Heart right ventricle (tissue), 2 donors: ENCODE measurements around a stretch of chr1.

- PRO-cap, 2 experiments = no peak in any of the 2 experiments
Observed at GRCh38 chr1:9448266-9448899, 90.9 kb upstream of the SLC25A33 start.

DNA sequence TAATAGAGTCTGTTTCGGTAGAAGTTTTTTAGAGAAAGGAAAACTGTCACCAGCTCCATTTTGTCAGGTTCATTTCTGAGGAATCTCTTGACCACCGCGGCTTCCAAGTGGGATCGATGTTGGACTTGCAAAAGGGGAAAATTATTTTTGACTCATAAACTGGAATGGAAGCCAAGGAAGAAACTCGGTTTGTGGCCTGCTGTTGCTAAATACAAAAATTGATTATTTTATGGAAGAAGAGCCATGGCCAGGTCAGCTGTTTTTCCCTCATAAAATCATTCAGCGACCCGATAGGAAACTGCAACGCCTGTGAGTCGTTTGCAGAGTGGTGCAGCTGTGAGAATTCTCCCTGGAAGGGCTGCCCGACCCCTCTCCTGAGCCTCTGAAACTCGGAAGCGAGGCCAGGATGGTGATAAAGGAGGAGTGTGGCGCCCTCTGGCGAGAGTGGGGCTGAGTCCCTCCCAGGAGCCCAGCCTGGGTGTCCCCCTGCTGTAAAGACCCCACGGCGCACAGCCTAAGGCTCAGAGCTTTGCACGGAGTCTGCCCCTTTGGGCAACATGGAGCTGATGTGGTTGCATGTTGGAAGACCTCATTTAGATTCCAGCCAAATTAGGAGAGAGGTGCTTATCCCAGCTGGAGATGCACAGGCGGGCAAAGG, 83.6 kb upstream of the SLC25A33 start:
- PRO-cap, 2 experiments = no peak in any of the 2 experiments

DNA sequence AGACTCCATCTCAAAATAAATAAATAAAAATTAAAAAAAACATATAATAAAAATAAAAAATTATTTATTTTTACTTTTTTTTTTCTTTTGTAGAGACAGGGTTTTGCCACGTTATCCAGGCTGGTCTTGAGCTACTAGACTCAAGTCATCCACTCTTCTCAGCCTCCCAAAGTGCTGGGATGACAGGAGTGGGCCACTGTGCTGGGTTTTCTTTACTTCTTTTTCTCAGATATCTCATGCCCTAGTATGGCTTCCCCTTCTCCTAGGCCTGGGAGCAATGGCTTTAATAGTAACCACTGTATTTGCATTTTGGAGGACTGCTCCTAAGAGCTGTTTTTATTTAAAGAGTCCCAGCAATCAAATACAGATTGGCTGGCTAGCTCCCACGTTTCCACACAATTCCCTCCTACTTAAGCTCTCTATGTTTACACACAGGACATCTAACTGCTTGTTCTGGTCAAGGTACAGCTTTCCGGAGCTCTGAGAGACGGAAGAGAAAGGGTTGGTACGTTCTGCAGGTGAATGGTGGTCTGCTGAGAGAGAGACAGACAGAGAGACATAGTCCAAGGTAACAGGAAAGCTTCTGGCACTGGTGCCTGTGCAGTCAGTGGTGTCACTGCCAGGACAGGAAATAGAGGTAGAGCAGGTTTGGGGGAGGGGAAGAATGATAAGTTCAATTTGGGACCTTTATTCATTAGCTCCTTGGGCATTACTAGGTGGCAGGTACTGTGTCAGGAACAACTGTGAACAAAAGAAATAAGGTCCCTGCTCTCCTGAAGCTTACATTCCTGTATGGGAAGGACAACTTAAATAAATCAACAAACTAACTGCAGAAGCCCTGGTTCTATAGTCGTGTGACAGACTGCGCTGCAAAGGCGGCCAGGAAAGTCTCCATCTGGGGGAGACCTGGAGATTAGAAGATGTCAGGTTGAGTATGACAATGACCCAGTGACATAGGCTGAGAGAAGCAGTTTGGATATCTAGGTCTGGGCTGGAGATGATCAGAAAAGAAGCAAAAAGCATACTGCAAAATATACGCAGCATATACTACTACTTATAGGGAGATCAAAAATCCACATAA, 1.3 kb upstream of the SLC25A33 start:
- PRO-cap, 2 experiments = no peak in any of the 2 experiments

- PRO-cap, 2 experiments = no peak in any of the 2 experiments
Observed at GRCh38 chr1:9551143-9551765, 12.0 kb downstream of the SLC25A33 start.

GRCh38 chr1:9557666-9558499, 18.6 kb downstream of the SLC25A33 start:
- PRO-cap, 2 experiments = no peak in any of the 2 experiments

DNA sequence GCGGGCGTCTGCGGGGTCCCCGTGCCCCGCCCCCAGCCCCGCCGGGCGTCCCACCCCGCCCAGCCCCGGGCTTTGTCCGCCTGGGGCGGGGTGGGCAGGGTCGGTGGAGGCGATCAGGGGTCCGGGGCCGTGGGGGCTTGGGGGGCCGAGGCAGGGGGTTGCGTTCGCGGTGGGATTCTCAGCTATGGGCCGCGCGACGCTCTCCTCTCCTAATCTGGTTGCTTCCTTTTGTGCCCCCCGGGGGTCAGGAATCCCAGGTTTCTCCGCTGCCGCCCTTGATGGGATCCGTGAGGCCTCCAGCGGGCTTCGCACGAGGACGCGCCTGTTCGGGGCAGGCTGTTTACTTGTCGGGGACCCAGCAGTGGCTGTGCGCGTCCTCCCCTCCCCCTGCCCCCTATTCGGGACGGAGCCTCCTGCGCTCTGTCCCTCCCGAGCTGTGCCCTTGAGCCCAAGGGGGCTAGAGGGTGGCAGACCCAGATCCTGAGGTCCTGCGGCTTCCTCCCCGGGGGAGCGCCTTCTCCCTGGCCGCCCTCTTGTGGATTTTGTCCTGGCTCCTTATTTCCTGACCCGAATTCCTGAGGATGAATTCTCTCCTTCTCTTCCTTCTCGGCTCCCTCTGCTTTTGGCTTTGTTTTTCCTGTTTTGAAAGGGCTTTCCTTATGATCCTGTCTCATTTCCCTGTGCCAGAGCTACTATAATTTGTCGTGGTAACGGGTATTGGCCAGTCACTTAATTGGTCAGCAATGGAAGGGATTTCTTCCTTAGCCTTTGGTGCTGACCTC, 38.4 kb downstream of the PIK3CD start:
- PRO-cap, 2 experiments = no peak in any of the 2 experiments

DNA sequence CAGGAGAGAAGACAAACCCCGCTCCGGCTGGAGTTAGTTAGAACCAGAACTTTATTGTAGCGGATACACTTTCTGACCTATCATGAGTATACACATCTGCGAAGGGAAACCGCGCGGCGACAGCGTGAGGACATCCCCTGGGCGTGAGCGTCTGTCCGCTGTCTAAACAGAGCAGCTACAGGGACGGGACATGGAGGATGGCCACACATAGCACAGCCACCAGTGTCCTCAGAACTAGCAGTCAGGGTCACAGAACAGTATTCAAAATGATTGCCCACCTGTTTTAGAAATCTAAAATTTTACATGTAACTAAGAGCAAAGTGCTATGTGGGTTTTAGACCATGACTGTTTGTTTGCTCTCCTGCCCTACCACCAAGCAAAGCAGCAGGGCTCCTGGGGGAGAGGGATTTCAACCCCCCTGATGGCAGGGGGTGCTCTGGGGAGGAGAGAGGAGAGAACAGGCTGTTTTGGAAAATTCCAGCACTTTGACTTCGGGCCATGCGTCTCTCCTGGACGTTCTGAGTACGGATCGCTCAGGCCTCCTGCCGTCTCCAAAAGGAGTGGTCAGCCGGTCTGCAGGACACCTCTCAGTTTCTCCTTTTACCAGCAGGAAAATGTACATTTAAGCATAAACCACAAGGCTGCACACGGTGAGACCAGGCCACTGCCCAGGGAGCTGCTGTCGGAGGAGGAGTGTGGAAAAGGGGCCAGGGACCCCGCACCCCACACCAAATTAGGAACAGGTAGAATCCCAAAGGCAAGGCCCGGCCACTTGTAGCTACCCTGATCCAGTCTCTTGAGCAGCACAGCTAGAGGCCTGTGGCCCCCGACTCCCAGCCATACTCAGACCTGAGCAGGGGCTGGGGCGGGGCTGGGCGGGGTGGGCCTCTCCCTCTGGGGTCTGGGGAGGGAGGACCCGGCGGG, 77.7 kb downstream of the PIK3CD start:
- PRO-cap, 2 experiments = no peak in any of the 2 experiments

DNA sequence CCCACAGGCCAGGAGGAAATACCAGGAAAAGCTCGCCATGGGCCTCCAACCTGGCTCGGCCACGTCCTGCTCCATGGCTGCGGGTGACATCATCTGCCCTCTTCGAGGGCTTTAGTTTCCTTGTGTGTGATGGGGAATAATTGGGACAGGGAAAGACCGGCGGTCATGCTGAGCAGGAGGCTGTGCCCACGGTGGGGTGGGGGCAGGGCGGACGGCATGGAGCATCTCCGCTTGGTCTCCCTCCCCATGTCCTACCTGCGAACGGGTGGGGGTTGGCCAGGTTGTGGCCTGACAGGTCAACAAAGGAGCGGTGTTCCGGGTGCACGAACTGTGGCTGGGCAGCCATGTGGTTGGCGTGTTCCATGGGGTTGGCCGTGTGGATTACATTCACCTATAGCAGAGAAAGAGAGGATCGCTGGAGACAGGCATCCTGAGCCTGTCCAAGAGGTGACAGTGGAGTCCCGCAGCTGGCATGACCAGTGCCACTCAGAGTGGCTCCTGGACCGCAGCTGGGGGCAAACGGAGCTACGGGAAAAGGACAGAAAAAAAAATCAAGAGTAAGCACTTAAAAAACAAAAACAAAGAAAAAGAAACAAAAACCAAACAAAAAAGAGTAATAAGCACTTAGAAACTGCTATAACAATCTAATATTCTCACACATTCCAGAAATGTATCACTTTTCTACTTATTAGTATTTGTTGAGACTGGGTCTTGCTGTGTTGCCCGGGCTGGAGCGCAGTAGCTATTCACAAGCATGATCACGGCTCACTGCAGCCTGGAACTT, 80.2 kb downstream of the PIK3CD start:
- PRO-cap, 2 experiments = no peak in any of the 2 experiments

DNA sequence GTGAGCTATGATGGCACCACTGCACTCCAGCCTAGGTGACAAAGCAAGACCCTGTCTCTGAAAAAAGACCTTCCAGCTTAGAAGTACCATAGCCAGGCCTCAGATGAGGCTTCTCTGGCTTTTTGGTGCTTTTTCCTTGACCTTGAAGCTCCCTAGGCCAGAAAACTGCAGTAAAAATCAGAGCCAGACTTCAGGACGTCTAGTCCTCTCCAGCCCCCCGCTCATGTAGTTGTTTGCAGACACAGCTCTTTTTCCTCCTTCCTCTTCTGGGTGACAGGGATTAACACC, 9.7 kb upstream of the CLSTN1 start:
- PRO-cap, 2 experiments = no peak in any of the 2 experiments

GRCh38 chr1:9839480-9839836, 15.7 kb upstream of the CLSTN1 start:
- PRO-cap, 2 experiments = no peak in any of the 2 experiments

DNA sequence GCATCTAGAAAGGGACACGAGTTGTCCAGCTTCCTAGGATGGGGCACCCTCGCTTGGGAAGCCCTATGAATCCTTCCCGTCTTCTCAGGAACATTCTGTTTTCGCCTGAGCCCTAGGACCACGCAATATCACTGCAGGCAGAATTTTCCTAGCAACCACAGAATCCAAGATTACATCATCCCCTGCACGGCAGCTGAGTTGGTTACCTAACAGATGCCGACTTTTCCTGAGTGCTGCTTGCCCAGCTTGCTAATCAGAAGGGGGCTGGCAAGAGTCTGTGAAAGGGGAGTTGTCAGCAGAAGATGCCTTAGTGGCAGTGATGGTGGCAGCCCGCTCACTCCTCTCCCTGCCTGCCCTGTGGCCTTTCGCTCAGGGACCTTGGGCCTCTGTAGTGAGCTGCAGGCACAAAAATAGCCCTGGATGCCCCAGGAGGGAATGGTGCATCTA, 28.7 kb upstream of the CLSTN1 start:
- PRO-cap, 2 experiments = no peak in any of the 2 experiments

- PRO-cap, 2 experiments = peak in 1 of 2 experiments; most common plus-strand start chr1:9902001 (in 1); most common minus-strand start chr1:9901649 (in 1)
Observed at GRCh38 chr1:9901213-9902246, 8.5 kb downstream of the CTNNBIP1 start.

DNA sequence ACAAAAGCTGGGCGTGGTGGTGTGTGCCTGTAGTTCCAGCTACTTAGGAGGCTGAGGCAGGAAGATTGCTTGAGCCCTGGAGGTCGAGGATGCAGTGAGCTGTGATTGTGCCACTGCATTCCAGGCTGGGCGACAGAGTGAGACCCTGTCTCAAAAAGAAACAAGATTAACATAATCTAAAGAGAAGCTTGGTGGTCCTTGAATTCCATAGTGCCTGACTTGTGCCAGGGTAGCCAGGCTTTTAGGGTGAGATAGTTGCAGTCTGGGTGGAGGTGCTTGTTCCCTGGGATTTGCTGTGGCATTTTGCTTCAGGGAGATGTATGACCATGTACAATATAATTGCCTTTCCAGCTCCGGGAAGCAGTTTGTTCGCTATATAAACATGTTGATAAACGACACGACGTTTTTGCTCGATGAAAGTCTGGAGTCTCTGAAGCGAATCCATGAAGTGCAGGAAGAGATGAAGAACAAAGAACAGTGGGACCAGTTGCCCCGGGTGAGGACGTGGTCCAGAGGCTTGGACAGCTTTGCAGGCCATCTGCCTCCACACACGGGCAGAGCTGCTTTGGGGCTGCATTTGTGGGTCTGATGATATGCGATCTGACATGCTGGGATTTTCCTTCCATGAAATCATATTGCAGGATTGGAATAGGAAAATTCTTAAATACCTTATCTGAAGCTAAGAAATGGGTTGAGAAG, 49.4 kb upstream of the KIF1B start:
- PRO-cap, 2 experiments = no peak in any of the 2 experiments

DNA sequence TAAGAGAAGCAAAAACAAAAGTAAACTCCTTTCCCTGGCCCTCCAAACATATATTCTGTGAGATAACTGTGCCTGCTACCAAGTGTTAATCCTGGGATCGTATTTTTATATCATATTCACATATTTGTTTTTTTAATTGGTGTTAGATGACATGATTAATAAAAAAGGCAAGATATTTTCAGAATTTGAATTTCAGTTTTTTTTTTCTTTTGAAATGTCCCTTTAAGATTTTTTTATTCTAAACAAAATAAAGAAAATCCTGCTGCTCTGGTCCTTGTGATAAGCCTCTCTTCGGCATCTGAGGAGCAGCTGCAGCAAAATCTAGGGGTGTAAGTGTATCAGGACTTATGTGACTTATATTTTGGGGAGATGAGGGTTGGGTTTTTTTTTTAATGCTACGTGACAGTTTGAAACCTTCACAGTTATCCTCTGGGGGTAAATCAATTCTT, 29.9 kb upstream of the KIF1B start:
- PRO-cap, 2 experiments = no peak in any of the 2 experiments

- PRO-cap, 2 experiments = no peak in any of the 2 experiments
Observed at GRCh38 chr1:10339728-10340249, 59.1 kb upstream of the PGD start.

GRCh38 chr1:10376682-10377096, 22.2 kb upstream of the PGD start:
- PRO-cap, 2 experiments = no peak in any of the 2 experiments

- PRO-cap, 2 experiments = peak in 1 of 2 experiments; most common minus-strand start chr1:10399320 (in 1)
Observed at GRCh38 chr1:10399194-10400221, 644 bp downstream of the PGD start.

GRCh38 chr1:10682858-10683439, 113.5 kb downstream of the CASZ1 start:
- PRO-cap, 2 experiments = no peak in any of the 2 experiments

GRCh38 chr1:10686898-10687745, 109.3 kb downstream of the CASZ1 start:
- PRO-cap, 2 experiments = no peak in any of the 2 experiments

DNA sequence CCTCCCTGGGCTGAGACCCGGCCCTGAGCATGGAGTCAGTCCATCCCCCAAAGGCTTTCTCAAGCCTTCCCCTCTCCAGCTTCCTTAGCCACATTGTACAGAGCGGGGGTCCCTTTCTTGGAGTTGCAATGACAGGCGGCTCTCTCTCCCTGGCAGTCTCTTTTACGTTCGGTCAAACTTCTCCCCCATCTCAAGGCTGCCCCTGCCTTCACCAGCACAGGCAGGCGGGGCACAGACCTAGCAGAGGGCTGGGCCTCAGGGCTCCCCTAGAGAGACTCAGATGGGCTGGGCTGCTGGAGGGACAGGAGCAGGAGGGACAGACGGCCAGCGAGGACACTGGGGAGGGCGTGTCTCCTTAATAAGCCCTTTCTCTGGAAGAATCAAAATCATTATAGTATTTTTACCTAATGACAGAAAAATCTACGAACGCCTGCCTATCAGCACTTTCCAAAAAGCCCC, 79.6 kb downstream of the CASZ1 start:
- PRO-cap, 2 experiments = peak in 1 of 2 experiments; most common plus-strand start position 279 of the sequence (in 1); most common minus-strand start position 276 of the sequence (in 1)